ENCODE data around the genes ZBTB16 and RBM7.

- PRO-cap: bidirectional peak, plus-strand start at chr11:114059714, minus-strand start at chr11:114059419
Measured at GRCh38 chr11:114059288-114060089, at the start of gene ZBTB16. Gene ZBTB16 (plus strand): TSS chr11:114059711.

- PRO-cap: bidirectional peak, plus-strand start at chr11:114060526, minus-strand start at chr11:114060600; bidirectional peak, plus-strand start at chr11:114060747, minus-strand start at chr11:114060751; bidirectional peak, plus-strand start at chr11:114060992, minus-strand start at chr11:114061008
Measured at GRCh38 chr11:114060465-114061457, 1.2 kb downstream of the ZBTB16 start.

GRCh38 chr11:114070515-114071219 is 11.2 kb downstream of the ZBTB16 start:
- PRO-cap: no peak

DNA sequence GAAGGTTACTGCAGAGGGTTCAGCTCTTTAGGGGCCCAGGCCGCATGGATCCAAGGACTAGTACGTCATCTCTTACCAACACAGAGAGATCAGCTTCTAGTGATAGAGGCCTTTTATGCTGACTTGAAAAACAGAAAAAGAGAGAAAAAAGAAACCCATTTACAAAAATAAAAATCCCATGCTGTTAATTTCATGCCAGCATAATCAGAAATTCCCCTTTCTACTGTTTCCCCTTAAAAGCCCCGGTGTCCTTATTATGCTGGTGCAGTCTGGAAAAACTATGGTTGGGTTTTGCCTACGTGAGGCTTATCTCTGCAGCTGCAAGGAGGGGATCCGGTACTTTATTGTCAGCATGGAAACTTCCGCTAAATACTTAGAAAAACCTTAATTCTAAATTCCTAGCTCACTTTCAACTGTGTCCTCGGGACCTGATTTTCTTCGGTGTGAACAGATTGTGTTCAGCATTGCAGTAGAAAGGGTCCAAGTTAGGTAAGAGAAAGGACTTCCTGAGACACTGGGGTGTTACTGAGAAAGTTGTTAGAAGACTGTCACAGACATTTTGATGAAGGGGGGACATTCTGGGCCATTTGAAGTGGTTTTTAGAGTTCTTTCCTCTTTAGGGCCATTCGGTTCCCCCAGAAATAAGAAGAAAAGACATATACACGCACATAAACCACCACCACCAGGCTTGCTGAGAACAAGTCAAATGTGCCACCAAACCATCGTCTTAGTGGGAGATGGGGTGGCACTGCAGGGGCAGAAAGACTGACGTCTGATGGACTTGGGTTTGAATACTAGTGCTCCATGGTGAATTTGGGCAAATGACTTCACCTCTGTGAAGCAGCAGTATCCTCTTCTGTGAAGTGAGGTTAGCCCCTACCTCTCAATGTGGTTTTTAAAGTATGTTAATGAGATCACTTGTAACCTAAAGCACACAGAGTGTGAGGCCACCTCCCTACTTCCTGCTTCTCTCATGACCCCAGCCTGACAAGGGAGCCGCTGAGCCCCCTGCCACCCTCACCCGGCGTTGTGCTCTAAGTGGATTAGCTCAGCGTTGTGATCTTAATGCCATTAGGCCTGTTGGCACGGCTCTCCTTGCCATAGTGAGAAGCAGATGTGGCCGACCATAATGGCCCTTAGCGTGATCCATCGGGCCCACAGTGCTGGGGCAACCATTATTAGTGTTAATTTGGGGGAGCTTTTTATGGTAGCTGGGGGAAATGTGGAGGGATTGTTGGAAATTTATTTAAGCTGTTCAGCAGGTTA is 14.1 kb downstream of the ZBTB16 start:
- PRO-cap: no peak

GRCh38 chr11:114076798-114077338 is 17.4 kb downstream of the ZBTB16 start:
- PRO-cap: no peak

DNA sequence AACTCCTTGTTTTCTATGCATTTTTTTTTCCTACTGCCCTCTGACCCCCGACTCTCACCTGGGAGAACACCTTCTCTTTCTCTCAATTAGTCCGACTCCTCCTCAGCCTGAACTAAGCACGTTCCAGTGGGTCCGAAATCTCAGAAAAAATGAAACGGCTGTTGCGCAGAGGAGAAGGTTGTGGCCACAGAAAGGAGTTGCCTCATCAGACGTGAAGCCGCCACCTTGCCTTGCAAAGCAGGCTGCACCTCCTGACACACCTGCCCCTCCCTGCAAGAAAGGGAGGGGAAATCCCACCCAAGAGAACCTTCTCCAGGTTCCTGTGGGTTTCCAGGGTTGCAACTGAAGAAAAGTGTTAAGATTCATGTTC is 17.9 kb downstream of the ZBTB16 start:
- PRO-cap: no peak

- PRO-cap: unidirectional peak, minus-strand start at chr11:114080384; unidirectional peak, minus-strand start at chr11:114080463; bidirectional peak, plus-strand start at chr11:114080616, minus-strand start at chr11:114080463
Measured at GRCh38 chr11:114080117-114081324, 21.0 kb downstream of the ZBTB16 start.

DNA sequence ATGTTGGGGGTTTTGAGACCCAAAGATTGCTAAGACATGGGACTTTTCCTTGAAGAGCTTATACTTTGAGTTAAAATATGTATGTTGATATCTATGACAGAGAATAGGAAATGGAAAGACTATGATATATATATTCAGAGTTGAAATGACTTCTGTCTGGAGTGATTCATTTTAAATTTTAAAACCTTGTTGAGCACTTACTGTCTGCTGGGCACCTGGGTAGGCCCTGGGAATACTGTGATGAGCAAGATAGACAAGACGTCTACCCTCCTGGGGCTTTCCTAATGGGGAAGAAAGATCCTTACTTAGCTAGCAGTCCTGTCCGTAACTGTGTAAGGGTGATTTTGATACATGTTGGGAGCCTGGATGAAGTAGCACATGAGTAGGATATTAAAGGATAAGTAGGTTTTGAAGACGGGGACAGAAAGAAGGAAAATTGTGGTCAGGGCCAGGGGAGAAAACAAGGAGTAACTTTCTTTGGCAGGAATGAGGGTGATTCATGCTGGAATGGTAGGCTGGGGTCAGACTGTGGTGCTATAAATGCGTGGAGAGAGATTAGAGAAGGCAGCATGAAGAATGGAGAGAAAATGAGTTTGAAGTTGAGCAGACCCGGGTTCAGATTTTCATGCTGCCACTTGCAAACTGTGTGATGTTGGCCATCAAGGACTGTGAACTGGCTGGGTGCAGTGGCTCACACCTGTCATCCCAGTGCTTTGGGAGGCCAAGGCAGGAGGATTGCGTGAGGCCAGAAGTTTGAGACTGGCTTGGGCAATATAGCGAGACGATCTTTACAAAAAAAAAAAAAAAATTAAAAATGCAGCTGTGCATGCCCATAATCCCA is 22.0 kb downstream of the ZBTB16 start:
- PRO-cap: no peak

- PRO-cap: no peak
Measured at GRCh38 chr11:114082704-114083657, 23.5 kb downstream of the ZBTB16 start.

GRCh38 chr11:114190854-114191202 is 105.4 kb upstream of the NNMT start:
- PRO-cap: no peak

GRCh38 chr11:114262613-114263219 is 33.5 kb upstream of the NNMT start:
- PRO-cap: no peak

GRCh38 chr11:114265169-114265947 is 30.8 kb upstream of the NNMT start:
- PRO-cap: no peak

- PRO-cap: no peak
Measured at GRCh38 chr11:114300568-114301389, 4.6 kb downstream of the NNMT start.

DNA sequence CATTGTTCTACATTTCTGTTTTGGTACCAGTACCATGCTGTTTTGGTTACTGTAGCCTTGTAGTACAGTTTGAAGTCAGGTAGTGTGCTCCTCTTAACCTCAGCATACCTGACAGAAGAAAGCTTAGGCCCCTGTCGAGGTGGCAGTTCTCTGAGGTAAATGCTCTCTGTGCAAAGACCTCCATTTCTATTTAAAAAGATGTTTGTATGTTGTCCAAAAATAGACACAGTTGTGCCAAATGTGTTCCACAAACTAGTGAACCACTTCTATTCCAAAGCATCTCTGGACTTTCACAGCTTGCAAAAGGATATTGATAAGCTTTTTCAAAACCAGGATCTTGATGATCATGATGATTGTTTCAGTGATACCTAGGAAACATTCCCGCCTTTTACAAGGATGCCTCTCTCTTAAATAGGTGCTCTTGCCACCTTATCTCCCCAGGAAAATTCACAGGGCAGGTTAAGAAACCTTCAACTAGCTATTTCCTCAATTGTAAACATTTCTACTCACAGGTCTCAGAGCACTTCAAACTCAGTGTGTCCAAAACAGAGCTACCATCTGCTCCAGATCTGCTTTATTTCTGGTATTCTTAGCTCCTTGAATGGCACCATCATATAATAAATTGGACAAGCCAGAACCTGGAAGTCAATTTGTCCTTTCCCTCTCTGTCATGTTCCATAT is 10.6 kb downstream of the NNMT start:
- PRO-cap: no peak

- PRO-cap: no peak
Measured at GRCh38 chr11:114318871-114319309, 22.7 kb downstream of the NNMT start.

DNA sequence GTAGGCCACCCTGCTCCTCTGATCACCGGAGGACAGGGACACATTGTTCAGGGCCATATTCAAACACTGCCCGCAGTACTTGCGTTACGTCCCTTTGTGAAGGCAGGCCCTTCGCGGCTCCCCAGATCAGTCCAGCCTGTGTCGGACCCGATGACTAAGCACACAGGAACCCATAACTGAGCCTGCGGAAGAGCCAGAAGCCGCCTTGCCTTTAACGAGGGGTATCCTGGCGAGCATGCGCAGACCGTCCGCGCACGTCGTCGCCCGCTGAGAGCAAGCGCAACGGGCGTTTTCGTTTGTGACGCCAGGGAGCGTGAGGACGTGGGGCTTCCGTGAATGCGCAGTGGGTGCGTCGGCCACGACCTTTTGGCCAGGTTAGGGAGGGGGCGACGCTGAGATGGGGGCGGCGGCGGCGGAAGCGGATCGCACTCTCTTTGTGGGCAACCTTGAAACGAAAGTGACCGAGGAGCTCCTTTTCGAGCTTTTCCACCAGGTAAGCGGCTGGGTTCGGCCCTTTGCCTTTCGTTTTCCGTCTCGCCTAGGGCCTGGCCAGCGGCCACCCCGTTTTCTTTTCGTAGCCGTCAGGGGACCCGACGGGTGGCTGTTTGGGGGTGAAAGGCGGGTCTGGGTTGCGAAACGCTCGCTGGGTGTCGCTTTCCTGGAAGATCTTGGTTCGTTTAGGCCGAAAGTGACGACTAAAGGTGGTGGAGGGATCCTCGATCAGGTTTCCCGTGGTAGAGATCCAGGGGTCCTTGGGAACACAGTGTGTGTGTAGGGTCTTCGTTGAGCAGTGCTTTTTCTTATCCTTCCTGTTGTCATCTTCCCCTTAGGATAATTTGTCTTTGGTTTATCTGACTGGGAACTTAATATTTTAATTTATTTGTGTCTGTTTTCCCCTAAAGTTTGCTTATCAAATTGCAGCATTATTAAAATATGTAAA is at the start of gene RBM7:
Gene RBM7 (plus strand): TSS at position 392 of the 940 bp plus-strand sequence.
- PRO-cap: bidirectional peak, plus-strand start at position 395 of the sequence, minus-strand start at position 162 of the sequence; bidirectional peak, plus-strand start at position 694 of the sequence, minus-strand start at position 540 of the sequence

GRCh38 chr11:114438039-114438861 is 1.0 kb upstream of the REXO2 start:
- PRO-cap: no peak

DNA sequence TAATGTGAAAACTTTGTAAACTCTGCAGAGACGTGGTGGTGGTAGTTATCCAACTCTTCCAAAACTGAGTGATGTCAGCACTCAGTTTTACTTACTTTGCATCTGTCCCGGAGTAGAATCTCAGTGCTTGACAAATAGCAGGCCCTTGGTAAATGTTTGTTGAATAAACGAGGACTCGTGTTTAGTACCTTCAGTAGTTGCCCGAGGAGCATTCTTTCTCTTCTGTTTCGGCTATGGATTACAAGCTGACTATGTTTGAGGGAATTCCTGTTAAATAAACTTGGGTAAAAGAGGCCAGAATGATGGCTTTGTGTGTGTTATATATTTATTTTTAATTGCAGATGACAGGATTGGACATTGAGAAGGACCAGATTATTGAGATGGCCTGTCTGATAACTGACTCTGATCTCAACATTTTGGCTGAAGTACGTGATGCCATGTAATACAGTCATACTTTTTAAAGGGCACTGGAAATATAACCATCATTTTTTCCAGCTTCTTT is 1.1 kb downstream of the REXO2 start:
- PRO-cap: no peak

- PRO-cap: no peak
Measured at GRCh38 chr11:114668212-114668437, 10.2 kb upstream of the NXPE2 start.

DNA sequence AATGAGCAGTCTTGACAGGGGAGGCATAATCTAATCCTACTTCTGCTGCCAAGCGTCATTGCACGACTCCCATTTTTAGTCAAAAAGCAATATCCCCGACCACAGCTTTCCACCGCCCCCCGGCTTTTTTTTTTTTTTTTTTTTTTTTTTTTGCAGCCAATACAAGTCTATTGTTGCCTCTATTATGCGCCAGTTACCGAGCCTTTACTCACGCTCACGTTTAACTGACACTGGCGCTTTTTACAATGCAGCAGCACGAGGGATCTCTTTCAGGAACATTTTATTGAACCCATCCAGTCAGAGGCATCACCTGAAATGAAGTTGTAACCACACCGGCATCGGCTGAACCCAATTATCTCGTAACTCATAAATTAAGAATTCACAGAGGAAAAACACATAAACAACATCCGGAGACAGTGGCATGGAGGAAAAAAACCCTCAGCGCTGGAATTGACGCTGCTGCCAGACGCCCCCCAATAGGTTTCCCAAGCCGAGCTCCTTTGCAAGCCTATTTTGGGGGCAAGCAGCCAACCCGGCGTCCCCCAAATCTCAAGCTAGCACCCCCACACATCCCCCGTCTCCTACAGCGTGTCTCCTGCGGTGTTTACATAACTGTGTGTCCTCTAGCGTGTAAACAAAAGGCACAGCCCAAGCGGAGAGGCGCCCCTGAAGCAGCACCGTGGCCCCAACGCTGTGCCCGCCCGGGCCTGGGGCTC is 1.9 kb downstream of the CADM1 start:
- PRO-cap: no peak

Data from gallbladder (tissue), 1 donor.